Measurements from ENCODE around the genes FMC1 and SLC37A3.

- PRO-cap = no peak
These were observed 69.0 kb upstream of the MTPN start for GRCh38 chr7:136046115-136046602.

- PRO-cap = no peak
These were observed 52.6 kb upstream of the DGKI start for GRCh38 chr7:137899275-137899941.

- PRO-cap = no peak
These were observed 26.0 kb downstream of the CREB3L2 start for GRCh38 chr7:137975842-137976266.

GRCh38 chr7:138169389-138169603 lies 93.0 kb downstream of the AKR1D1 start:
- PRO-cap = no peak

DNA sequence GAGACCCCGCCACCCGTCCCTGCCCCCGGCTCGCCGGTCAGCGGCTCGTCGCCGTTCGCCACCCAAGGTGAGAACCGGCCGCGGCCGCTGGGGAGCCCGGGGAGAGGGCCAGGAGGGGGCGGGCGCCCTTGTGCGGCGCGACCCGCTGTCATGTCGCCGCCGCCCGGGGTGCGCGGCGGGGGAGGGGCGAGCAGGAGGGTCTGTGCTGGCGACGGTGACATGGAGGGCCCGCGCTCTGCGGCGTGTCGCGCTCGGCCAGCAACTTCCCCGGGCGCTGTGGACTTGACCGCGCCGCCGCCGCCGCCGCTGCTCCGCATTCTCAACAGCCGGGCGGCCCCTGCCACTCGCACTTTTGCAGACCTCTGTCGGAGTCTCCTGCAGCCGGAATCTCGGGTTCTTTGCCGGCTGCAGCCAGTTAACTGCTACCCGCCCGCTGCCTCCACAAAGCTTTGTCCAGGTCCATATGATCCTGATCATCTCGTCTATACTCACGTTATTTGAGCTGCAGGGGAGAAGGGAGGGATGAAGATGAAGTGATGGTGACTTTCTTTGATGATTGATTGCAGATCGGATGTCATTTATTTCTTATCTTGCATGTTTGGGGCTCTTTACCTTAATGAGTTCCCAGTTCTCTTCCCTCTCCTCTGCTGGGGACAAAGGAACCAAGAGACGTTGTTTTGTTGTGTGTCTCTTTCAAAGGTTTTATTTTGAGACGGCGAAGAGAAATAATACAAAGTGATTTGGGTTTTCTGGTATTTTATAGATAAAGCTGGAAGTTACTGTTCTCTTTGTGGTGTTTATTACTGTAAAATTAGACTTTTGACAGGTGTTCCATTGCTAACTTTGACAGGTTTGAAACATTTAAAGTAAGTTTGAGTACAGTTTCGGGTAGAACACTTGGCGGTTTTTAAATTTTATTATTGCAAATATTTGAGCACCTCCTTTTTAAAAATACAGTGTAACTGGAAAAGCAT lies 1.1 kb downstream of the TRIM24 start:
- PRO-cap = bidirectional peak, plus-strand start at position 211 of the sequence, minus-strand start at position 165 of the sequence; unidirectional peak, minus-strand start at position 354 of the sequence; unidirectional peak, minus-strand start at position 649 of the sequence

DNA sequence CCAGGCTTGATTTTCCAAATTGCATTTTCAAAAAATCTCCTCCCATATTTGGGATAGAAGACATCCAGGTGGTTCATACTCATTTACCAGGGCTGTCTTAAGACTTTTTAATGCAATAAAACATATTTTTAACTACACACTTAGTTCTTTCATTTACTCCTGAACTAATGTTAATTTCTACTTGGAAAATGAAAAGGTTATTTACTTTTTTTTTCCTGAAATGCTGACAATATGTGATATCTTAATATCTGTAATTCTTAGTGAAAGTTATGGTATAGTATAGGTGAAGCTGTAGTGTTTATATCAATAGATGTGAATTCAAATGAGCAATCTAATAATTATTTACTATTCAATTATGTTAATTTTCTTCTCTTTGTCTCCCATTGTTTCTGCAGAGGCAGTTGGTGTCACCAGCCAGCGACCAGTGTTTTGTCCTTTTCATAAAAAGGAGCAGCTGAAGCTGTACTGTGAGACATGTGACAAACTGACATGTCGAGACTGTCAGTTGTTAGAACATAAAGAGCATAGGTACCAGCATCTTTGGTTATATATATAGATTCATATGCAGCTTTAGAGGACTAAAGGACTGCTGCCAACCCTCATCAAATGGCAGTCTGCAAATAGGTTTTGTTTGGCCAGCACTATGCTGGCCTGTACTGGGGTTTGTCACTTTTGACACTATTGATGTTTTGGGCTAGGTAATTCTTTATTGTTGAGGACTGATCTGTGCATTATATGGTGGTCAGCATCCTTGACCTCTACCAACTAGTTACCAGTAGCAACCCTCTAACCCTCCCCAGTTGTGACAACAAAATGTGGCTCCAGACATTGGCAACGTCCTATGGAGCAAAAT lies 59.0 kb downstream of the TRIM24 start:
- PRO-cap = no peak

DNA sequence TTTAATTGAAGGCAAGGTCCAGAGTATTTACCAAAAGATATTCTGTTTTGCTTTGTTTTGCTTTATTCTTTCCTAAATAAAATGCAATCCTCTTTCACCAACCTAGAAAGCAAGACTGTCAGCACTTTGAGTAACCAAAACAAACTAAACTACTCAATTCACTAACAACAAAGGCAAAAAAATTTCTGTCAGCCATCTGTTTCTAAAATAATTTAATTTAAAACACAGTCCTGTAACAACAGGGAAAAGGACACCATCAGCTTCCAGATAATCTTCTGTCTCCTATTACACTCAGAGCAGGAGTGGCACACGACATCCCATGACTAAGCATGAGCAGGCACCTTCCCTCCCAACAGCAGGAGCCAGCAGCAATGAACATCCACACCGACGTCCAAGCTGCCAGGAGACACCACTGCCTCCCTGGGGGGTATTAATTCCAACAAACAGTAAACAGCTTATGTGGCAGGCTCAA lies 45.8 kb downstream of the KIAA1549 start:
- PRO-cap = no peak

GRCh38 chr7:139035107-139035571 lies 703 bp downstream of the ZC3HAV1L start:
- PRO-cap = unidirectional peak, plus-strand start at chr7:139035227; unidirectional peak, plus-strand start at chr7:139035486

DNA sequence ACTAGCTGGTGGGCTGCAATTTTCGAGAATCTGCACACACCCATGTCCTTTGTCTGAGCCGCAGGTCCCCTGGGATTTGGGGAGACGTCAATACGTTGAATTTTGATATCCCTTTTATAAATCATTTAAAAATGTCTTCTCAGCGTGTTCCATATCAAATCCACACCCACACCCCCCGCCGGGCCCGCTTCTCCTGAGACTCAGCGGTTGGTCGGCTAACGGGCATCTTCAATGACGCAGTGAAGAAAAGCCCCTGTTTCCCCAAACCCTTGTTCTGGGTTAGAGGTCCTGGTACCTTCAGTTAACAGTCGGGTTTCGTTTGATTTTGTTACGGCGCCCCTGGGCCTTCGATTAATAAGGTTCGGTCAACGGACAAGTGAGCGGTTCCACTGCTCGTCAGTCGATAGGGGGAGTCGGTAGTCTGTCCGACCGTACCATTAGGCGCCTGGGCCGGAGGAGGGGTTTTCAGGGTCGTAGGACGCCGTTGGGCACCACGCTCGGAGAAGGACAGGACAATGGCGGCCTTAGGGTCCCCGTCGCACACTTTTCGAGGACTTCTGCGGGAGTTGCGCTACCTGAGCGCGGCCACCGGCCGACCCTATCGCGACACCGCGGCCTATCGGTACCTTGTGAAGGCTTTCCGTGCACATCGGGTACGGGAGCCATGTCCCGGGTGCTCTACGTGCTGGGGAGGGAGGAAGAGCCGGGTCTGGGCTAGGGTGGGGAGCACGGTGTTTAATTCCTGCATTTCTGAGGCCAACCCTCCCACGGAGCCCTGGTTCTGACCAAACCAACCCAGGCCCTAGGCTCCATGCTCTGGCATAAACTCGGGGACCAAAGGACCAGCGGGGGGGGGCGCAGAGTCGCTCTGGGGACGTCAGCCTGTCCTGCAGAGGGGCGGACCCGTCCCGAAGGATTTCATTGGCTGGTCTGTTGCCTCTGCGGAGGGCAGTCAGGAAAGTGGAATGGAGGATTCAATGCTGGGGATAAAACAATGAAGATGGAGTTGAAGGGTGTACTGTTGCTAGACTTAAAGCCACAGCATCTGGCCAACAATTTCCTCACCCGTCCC lies at the start of gene FMC1:
TSS of gene FMC1 (plus strand) at position 468 of the 1,072 bp plus-strand sequence.
- PRO-cap = bidirectional peak, plus-strand start at position 468 of the sequence, minus-strand start at position 402 of the sequence; bidirectional peak, plus-strand start at position 944 of the sequence, minus-strand start at position 836 of the sequence

DNA sequence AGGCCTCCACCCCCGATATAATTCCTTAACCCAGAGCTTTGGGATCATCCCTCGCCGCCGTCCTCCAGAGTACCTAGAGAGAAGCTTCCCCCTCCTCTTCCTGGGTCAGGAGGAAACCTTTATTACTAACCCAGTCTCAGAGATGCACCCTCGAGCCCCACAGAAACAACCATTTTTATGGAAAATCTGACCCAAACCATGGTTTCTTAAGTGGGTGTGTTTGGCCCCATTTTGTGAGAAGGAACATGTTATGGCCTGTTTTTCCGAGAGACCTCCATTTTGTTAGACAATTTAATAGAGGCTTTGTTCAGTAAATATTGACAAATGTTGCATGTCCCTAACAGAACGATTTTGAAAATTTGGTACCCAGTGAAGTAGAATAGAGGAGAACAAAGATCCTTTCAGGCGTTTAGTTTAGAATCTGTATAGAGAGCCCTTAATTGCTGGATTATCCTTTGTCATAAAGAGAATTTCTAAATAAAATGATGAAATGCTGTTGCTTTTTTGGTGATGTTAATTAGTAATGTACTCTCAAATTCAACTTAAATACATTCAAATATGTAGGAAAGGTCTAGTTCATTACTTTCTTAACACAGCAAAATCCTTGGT lies 1.1 kb downstream of the LUC7L2 start:
- PRO-cap = no peak

DNA sequence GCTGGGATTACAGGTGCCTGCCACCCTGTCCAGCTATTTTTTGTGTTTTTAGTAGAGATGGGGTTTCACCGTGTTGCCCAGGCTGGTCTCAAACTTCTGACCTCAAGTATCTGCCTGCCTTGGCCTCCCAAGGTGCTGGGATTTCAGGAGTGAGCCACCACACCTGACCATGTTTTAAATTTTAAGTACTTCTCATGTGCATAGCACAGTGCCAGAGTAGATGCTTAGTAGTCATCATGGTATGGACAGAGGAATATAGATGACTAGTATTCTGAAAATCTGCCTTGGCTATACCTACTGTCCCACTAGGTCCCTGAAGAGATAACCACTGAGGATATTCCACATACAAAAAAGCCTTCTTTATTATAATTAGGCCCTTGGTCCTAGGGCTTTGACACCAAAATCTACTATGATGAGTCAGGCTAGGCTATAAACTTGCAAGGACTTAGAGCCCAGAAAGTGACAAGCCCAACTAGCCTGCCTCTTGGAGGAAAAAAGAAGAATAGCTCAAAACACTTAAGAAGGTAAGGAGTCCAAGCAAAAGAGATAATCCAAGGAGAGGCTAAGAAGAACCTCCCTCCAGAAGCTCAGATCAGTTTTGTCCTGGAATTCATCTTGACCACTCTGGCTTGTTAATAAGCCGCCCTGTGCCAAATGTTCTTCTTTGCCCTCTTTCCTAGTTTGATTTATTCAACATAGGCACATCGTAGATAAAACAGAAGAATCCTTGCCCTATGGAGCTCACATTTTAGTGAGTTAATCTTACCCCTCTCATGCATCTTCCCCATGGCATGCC lies 34.1 kb downstream of the LUC7L2 start:
- PRO-cap = no peak

GRCh38 chr7:139643809-139644607 lies 120.5 kb downstream of the CLEC2L start:
- PRO-cap = no peak

DNA sequence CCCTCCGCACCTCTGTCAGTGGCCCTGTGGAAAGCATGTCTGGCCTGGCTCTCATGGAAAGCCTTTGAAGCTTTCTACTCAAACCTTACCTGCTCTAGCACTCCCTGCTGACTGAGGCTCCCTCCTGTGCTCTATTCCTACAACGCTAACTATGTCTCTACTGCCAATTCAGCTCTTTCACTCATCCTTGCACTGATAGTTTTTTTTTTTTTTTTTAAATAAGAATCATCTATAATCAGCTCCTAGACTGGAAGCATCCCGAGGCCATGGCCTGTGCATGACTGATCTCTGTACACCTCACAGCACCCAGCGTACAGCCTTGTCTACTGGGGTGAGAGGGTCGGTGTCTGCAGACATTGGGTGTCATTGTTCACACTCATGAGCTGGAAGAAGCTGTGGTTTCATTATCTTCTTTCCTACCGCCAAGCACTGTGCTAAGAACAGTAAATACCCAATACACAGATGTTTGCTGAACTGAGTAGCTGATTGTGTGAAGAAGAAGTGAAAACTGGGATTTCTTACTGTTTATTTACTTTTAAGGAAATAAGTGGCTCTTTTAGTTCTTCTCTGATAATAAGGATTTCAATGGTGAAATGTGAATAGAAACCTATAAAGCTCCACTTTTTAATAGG lies 123.6 kb downstream of the CLEC2L start:
- PRO-cap = no peak

GRCh38 chr7:139656751-139657319 lies 121.0 kb downstream of the HIPK2 start:
- PRO-cap = no peak

GRCh38 chr7:139734113-139734644 lies 43.6 kb downstream of the HIPK2 start:
- PRO-cap = no peak

DNA sequence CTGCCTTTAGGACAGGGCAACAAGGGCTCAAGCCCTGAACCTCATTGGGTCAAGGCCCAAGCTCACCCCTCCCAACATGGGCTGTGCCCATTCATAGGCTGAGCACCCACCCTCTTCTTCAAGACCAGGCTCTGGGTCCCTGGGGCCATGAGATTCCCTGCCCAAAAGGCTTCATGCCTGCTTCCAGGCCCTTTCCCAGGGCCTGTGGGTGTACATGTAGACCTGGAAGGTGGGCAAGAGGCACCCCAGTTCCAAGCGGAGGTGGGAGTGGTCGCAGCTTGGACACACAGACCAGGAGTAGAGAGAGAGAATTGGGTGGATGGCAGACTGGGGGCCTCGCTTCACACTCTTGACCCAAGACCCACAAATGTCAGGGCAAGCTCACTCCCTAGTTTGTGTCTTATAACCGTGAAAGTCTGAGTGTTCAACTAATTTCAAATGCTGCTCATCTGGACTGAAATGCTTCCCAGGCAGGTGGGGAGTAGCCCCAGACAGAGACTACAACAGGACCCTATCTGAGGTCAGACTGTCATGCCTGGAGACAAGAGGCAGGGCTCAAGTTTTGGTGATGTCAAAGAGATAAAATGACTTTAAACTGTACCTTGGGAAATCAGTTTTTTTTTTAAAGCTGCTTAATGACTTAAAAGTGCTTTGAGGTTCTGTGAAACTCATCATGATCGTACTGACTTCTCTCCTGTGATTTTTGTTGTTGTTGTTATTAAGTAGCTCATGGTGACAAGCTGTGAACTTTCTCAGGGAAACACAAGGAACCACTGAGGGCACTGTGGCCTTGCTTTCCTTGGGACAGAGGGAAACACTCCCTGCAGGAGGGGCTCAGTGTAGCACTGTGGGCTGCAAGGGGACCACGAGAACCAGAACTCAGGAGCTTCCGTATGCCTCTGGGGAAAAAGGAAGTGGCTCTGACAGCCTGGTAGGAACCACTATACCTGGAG lies 9.7 kb downstream of the HIPK2 start:
- PRO-cap = no peak

DNA sequence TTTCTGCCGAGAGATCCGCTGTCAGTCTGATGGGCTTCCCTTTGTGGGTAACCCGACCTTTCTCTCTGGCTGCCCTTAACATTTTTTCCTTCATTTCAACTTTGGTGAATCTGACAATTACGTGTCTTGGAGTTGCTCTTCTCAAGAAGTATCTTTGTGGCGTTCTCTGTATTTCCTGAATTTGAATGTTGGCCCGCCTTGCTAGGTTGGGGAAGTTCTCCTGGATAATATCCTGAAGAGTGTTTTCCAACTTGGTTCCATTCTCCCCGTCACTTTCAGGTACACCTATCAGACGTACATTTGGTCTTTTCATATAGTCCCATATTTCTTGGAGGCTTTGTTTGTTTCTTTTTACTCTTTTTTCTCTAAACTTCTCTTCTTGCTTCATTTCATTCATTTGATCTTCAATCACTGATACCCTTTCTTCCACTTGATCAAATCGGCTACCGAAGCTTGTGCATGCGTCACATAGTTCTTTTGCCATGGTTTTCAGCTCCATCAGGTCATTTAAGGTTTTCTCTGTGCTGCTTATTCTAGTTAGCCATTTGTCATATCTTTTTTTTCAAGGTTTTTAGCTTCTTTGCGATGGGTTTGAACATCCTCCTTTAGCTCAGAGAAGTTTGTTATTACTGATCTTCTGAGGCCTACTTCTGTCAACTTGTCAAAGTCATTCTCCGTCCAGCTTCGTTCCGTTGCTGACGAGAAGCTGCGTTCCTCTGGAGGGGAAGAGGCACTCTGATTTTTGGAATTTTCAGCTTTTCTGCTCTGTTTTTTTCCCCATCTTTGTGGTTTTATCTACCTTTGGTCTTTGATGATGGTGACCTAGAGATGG lies 45.1 kb upstream of the PARP12 start:
- PRO-cap = no peak

DNA sequence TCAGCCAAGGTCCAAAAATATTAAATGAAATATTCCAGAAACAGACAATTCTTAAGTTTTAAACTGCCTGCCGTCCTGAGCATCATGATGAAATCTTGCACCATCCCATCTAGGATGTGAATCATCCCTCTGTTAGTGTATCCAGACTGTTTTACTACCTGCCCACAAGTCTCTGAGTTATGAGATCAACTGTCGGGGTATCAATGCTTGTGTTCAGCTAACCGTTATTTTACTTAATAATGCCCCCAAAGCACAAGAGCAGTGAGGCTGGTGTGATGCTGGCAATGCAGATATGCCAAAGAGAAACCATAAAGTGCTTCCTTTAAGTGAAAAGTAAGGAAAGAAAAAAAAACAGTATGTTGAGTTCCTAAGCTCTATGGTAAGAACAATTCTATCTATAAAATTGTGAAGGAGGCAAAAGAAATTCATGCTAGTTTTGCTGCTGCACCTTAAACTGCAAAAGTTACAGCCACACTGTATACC lies 11.2 kb downstream of the KDM7A start:
- PRO-cap = no peak

GRCh38 chr7:140398329-140398867 lies at the start of gene SLC37A3:
TSS of gene SLC37A3 (minus strand) at chr7:140398530.
- PRO-cap = unidirectional peak, minus-strand start at chr7:140398511

GRCh38 chr7:140506638-140507389 lies 27.5 kb upstream of the MKRN1 start:
- PRO-cap = no peak